Metastatic Liver Carcinoma in the Adrenal Gland (tissue), 2 donors: ENCODE results near the genes OR2AK2 and OR2G6.

DNA sequence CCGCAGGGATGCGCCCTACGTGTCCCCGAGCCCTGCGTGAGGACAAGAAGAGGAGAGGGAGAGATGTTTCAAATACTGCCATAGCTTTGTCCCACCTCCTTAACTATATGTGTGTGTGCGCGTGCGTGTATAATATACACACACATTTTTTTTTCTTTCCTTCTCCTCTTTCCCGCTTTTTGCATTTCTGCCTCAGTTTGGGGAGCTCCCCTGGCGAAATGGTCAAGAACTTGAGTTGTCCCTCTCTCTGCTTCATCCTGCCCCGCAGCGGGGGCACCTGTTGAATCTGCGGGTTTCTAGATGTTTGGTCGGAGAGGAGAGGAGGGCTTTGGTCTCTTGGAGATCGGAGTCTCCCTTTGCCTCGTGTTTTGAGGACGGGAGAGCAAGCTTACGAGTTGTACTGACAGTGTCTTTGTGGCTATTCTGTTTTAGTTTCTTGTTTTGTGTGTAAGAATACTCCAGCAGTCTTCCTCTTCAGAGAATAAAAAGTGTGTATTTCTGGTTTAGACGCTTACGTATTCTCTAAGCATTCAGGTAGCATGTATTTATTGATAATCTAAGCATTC lies 564 bp downstream of the SCCPDH start:
- PRO-cap, 2 experiments = peak in 2 of 2 experiments; most common plus-strand start position 195 of the sequence (in 1); most common minus-strand start position 288 of the sequence (in 2)

GRCh38 chr1:246886540-246887538 lies 44.9 kb downstream of the AHCTF1 start:
- PRO-cap, 2 experiments = no peak in any of the 2 experiments

DNA sequence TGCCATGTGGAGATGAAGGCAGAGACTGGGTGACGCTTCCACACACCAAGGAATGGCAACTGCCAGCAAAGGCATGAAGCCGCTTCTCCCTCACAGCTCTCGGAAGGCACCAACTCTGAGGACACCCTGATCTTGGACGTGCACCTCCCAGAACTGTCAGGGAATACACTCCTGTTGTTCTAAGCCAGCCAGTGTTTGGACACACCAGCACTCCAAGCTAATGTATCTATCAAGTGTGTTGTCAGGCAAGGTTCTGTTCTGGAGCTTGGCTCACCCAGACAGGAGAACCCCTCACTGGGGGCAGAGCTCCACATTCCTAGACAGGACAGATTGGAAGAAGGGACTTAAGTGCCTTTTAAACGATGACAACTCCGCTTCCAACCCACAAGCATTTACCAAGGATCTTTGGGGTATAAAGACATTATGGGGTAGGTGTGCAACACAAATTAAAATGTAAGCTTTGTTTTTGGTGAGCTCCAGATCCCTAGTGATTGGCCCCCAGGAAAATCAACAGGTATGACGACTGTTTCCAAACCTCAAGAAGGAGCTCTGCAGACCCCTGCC lies 32.3 kb downstream of the ZNF496 start:
- PRO-cap, 2 experiments = no peak in any of the 2 experiments

DNA sequence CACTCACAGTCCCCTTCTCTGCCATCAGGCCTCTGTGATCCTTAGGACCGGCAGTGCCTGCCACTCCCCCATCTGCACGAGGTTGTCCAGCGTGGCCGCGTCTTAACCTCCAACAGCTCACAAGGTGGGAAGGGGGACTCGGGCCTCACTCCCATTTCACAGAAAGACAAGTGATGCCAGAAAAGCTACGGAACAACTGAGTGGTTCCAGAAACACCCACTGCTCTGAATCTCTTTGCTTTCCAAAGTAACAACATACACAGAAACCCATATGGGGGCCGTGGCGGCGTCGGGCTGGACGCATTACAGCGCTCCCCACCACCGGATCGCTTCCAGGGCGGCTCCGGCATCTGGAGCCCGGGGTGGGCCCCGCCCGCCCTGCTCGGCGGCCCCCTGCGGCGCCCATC lies 994 bp downstream of the ZNF496 start:
- PRO-cap, 2 experiments = no peak in any of the 2 experiments

GRCh38 chr1:247964821-247965300 lies at the start of gene OR2AK2:
OR2AK2 (plus strand) TSS chr1:247965233.
- PRO-cap, 2 experiments = no peak in any of the 2 experiments

- PRO-cap, 2 experiments = no peak in any of the 2 experiments
Measured at GRCh38 chr1:248507895-248508132, at the start of gene OR2G6. OR2G6 (plus strand) TSS chr1:248508073.

DNA sequence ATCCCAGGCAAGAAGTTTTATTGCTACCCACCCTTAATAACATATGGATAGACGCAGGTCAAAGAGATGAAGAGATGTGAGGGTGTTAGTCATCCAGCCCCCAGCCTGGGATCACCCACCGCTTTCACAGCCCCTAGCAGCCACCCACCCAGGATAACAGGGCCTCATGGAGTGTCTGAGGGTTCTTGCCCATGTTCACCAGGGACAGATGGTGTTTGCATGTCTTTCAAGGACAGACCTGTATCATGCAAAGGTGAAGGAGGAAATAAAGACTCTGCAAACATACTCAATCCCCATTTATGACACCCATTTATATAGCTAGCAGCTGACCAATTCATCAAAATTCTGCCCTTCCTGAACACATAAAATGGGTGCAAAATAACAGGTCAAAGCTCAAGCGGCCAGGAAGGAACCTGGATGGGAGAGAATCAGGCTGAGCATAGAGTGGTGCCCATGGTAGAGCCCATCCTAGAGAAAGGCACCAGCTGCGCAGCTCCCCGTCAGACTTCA lies 32.7 kb upstream of the LYPD8 start:
- PRO-cap, 2 experiments = no peak in any of the 2 experiments

DNA sequence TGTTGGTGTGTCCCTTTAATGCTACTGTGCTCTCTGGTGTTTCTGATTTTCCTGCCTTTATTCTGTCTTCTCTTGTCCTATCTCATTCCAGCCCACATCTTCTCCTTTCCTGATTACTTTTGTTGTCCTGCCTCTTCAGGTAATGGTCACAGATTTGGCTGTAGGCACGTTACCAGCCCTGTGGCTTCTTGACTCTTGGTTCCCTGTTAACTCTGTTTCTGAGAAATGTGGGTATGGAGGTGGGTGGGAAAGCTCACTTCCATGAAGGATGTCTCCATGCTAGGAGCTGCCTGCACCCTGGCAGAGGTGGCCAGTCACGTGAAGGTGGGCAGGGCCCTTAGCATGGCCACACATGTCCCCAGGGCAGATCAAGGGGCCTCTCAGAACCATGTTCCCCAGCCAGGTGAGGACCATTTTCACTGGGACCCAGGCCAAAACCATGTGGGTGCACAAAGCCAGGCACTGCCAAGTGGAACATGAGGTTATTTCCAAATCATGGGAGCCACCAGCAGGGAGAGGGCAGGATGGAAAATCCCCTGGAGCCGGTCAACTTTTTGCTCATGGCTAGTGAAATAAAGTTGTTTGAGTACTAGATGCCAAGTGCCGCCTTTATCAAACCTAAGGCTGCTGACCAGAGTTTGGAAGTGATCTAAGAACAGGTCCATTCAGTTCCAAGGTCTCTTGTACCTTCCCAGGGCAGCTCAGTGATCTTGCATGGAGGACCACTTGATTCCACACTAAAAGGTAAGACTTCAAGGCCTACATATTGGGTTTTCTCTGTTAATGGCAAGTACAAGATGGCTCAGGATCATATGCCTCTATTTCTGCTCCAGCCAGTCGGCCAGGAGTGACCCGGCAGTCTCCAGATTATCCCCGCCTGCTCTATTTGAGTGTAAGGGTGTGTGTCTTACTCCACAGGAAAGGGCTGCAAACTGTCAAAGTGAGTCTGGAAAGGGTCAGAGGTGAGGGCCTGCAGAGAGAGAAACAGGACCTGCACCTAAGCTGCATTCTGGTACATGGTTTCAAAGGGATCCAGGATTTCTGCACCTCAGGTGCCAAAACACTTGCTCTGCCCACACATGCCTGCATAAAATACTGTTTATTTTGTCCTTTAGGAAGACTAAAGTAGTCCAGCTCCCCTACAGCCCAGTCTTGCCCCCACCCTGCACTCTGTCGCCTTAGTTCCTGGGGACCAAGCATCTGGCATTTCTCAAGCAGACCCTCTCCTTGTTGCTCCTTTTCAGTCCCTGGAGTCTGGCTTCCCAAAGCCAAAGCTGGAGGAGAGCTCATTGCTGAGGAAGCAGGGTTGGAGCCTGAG lies 9.5 kb downstream of the ZNF692 start:
- PRO-cap, 2 experiments = no peak in any of the 2 experiments

DNA sequence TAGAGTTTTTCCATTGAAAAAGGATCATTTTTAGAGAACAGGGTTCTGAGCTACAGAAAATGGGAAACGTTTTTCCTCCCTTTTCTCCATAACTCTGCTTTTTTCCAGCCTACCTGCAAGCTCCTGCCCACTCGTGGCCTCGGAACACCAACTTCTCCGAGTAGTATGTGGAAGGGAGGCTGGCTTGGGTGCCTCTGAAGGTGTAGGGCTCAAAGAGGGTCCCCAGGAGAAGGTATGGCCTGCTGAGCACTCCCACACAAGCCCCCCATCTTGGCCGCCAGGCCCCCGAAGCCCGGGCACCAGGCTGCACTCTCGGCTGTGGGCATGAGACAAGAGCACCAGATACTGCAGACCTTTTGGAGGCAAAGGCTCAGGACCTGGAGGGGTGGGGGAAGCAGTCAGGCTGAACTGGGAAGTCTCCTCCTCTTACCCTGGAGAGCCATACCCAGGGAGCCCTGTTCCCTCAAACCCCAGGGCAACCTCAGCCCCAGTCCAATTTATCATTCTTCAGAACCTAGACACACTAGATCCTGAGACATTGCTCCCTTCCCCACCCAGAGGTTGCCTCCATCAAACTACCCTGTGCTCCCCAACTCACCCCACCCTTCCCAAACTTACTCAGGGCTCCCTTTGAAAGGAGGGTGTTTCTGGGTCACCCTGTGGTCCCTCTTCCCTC lies 1.6 kb downstream of the ZNF692 start:
- PRO-cap, 2 experiments = no peak in any of the 2 experiments

DNA sequence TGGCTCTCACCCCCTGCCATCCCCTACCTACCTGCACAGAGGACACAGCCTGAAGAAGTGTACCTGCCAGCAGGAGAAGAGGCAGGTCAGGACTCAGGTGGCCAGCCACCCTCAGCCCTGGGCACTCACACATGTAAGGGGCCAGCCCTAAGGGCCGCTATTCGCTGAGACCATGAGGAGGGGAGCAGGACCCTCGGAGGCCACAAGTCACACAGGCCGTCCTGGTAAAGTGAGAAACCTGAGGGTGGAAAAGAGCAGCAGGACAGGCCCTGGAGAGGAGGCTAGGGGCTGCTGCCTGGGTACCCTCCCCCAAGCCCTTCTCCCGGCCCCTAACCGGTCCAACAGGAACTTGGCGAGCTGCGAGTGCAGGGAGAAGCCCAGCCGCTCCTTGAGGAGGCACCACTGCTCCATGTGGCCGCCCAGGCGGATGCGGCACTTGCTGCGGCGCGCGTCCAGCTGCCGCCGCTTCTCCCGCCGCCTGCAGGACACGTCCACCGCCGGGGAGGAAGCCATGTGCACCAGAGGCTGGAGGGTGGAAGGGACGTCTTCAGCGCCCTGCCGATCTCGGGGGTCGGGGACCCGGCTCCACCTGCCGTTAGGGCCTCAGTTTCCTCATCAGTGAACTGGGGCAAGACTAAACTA lies 967 bp downstream of the ZNF692 start:
- PRO-cap, 2 experiments = no peak in any of the 2 experiments